AG09319 (cell line): ENCODE data around the gene IRF2BP2.

DNA sequence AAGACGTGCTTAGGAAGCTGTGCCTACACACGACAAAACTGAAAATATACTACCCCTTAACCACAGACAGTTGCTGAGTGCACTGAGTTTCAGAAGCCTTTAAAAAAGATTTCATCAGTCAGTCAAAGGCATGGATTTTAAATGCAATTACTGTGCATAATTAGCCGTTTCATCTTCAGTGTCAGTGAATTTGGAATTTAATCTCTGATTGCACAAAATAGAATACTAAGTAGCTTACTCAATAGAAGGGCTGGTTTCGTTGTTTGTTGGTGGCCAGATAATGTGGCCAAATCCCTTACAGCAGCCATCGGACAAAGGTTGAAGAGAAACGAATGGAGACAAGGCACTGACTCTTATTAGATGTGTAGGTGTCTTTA is 38.4 kb upstream of the TARBP1 start:
- RRBS = no CpG with 5 or more reads among the region's 6 CpGs

DNA sequence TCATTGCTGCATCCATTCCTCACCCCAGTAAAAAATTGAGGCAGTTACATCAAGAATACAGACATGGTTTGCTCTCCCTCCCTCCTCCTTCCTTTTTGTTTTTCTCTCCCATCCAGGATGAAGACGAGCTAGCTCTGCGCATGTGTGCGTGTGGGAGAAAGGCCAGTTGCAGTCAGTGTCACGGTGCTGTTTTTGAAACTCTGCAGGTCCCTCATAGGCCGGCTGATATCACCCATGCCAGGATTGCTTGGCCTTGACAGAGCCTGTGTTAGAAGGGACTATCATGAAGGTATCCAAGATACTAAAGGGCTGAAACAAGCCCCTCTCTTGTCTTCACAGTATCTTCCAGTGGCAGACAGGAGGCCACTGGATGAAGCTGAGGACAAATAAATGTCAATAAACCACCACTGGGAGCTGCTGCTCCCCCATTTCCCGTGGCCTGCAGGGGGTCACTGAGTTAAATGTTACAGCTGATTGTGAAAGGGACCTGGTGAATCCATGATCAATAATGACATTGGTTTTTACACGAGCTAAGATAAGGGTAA is 64.5 kb upstream of the TARBP1 start:
- RRBS = no CpG with 5 or more reads among the region's 7 CpGs

GRCh38 chr1:234609569-234610243 is at the start of gene IRF2BP2:
IRF2BP2 (minus strand) TSS chr1:234610178.
- RRBS = 1% methylated on average over 46 of the region's 119 CpGs

- RRBS = no CpG with 5 or more reads among the region's 5 CpGs
Observed at GRCh38 chr1:234818017-234818374, 208.0 kb upstream of the IRF2BP2 start.

- RRBS = no CpG with 5 or more reads among the region's 8 CpGs
Observed at GRCh38 chr1:234851377-234852238, 241.6 kb upstream of the IRF2BP2 start.

- RRBS = no CpG with 5 or more reads among the region's 3 CpGs
Observed at GRCh38 chr1:234854203-234854631, 244.2 kb upstream of the IRF2BP2 start.

DNA sequence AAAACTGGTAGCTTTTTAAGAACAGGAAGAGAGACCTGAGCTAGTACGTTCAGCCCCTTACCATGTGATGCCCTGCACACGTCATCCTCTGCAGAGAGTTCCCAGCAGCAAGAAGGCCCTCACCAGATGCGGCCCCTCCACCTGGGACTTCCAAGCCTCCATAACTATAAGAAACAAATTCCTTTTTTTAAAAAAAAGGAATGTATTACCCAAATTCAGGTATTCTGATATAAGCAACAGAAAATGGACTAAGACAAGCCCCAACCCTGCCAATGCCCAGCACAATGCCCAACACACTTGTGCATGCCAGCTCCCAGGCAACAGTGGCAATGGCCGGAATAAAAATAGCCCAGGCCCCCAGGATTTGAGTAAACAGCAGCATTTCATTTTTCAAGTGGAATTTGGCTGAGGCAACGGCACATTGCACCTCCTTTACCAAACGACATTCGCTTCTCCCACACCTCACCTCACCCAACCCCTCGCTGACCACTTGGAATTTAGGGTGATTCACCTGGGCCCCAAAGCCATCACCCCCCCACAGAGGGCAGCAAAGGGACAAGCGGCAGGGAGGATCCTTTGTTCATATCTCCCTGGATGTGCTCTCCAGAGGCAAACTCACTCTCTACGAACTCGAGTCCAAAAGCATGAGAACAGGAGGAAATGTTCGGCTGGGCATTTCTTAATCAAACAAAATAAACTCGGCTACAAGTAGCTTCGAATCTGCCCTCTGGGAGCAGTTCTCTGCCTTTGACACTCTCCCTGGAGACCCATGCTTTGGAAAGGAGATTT is 215.8 kb downstream of the TOMM20 start:
- RRBS = no CpG with 5 or more reads among the region's 14 CpGs

DNA sequence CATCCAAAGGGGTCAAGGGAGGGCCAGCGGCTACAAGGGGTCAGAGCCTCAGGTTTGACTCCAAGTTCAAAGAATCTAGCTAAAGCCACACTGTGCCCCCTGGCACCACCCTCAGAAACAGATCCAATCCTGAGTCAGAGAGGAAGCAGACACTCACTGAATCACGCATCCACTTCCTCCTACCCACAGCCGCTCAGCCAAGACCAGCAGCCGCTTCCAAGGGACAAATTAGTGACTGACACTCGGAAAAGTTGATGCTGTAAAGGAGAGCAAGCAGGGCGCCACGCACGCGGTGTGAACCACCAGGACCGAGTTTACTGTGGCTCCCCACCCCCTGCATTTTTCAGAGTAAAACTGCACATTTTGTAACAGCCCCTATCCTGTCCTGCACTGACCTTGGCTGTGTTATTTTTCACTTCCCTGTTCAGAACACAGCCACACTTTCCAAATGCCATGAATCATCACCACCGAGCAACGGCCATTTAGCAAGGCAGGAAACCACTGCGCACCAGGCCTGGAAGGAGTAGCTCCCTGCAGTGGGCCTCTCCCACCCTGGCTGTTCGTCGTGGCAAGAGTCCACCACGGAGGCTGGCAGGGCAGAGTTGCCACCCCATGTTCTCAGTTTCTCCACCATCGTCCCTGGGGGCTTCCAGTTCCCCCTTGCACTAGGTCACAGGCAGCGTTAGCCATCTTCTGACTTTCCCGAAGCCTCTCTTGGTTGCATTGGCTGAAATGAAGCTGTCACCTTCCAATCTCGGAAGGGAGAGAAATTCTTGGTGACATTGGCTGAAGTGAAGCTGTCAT is 147.7 kb downstream of the TOMM20 start:
- RRBS = no CpG with 5 or more reads among the region's 20 CpGs

DNA sequence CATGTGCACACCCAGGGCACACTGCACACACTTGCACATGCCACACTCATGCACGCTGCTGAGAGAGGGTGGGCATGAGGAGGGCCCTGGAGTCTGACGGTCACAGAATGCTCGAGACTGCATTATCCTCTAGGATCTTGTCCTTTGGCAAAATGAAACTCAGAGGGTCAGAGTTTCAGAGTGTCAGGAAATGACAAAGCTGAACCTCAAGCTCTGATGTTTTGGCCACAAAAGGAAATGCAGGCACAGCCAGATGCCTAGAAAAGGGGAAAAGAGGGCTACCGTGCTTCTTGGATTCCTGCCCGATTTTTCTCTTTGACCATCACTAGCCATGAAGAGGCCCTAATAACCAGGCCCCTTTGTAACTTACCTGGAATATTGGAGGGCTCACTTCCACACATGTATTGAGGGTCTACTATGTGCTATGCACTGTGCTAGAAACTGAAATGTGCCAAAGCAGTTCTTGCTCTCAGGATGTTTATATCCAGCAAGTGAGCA is 65.5 kb downstream of the TOMM20 start:
- RRBS = no CpG with 5 or more reads among the region's 5 CpGs

GRCh38 chr1:235106862-235107786 is 21.5 kb downstream of the TOMM20 start:
- RRBS = no CpG with 5 or more reads among the region's 8 CpGs

DNA sequence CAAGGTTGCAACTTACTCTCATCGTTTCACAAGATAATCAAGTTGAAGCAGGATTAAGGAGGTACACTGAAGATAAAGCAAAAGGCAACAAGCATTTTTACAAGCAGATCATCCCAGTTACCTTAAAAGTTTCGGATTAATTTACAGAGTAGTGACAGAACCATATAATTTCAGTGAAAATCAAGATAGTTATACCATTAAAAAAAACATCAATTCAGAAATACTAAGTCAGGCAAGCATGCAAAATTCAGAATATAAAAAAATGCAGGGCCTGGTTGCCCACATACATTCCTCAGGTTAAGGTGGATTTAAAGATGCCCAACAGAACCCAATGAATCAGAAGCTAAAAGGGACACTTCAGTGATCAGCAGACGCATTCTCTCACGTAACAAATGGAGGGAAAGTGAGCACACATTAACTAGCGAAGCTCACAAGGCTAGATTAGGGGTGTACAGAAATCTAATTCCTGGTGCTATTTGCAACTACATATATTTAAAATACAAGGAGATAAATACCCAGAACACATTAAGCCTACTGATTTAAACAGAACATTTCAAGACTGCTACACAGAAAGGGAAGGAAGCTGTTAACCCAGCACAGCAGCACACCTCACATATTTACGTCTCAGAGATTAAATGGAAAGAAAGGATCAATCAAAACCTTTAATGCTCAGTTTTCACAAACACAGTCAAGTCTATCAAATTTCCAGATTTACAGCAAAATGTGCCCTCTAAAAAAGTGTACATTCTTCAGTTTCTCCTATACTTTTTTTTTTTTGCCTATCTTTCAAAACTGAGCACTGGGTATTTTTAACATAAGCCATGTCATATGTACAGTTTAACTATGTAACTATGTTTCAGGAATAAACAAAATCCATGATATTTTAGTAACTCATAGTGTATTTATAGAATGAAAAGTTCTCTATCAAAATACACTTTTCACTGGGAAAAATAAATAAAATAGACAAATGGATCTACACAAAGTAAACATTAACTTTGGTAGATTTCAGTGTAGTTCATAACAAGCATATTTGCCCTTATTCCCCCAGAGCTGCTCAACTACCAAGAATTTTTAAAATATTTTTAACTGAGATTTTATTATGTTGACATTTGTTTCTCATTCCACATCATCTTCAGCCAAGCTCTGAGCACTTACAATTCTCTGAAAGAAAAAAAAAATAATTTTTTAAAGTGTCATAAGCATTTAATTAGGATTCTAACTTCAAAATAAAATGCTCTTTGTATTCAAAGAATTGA is 17.3 kb downstream of the TOMM20 start:
- RRBS = no CpG with 5 or more reads among the region's 6 CpGs

DNA sequence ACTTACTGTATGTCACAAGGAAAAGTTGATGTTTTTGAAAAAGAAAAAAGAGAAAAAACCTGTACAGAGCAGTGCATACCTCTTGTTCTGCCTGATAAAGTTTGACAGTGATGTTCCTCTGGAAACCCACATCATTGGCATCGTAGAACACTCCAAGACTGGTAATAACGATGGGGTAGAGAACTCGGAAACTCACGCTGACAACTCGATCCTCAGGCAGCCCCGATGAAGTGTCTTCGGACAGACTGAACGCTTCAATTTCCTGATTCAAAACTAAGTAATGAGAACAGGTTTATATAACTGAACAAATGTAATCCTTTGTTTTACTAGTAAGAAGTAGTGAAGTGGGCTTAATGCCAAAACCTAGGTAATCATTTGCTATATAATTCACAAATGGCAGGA is 20.0 kb downstream of the B3GALNT2 start:
- RRBS = no CpG with 5 or more reads among the region's 8 CpGs

- RRBS = 3% methylated on average over 2 of the region's 39 CpGs
Observed at GRCh38 chr1:235648818-235649406, 672 bp downstream of the GNG4 start.

GRCh38 chr1:235864677-235865687 is 1.7 kb downstream of the LYST start:
- RRBS = no CpG with 5 or more reads among the region's 8 CpGs

- RRBS = no CpG with 5 or more reads among the region's 9 CpGs
Observed at GRCh38 chr1:235867945-235868577, 1.4 kb upstream of the LYST start.

DNA sequence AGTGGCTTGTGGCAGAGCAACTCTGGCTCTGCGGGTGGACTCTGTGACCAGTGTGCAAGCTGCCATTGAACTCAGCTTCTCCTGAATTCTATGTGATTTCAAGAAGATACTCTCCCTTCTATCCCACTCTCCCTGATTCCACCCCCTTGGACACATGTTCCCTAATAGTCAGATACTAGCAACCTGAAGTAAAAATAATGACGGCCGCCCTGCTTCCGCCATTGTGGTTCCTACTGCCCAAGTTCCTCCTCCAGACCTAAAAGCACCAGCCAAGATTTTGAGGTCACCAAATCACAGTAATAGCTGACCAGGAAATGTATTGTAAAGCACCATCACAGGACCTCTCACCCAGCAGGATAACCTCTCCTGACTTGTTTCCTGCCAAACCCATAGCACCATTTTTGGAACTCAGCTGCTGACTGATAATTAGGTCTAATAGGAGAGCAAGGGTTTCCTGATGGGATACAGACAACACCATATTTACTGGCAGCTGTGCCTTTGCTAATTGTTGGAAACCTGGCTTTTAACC is 11.6 kb upstream of the LYST start:
- RRBS = no CpG with 5 or more reads among the region's 4 CpGs

GRCh38 chr1:235940190-235940760 is 73.6 kb upstream of the LYST start:
- RRBS = no CpG with 5 or more reads among the region's 7 CpGs

GRCh38 chr1:236038106-236038549 is 26.8 kb downstream of the NID1 start:
- RRBS = no CpG with 5 or more reads among the region's 11 CpGs

DNA sequence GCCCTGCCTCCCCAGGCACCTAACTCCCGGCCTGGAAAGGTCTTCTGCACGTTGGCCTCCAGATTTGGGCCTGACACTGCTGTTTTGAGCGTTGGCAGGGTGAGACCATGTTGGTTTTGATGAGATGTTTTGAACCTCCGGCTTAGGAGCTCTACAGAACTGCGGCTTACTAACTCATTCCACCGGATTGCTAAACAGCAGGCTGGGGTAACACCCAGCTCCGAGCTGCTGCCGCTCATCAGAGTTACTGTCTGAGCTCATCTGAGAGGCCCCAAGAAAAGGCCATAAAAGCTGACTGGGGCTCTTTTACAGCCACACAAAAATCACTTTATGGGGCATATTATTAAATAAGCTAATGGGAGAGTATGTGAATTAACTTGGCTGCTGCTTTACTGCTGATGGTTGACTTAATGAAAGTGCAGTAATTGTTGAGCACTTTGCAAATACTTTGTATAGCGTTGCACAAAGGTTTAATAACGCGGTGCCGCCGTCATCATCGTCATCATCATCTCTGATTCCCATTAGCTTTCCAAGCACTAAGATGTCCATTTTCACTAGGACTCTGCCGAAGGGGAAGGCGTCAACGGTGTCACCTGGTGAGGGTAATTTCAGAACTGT is 1.2 kb downstream of the GPR137B start:
- RRBS = no CpG with 5 or more reads among the region's 17 CpGs

- RRBS = no CpG with 5 or more reads among the region's 17 CpGs
Observed at GRCh38 chr1:236280387-236281271, 1.1 kb downstream of the ERO1B start.